Kidney epithelial cell (primary cell): Measurements from ENCODE around the genes ABCA13 and CDC14C.

DNA sequence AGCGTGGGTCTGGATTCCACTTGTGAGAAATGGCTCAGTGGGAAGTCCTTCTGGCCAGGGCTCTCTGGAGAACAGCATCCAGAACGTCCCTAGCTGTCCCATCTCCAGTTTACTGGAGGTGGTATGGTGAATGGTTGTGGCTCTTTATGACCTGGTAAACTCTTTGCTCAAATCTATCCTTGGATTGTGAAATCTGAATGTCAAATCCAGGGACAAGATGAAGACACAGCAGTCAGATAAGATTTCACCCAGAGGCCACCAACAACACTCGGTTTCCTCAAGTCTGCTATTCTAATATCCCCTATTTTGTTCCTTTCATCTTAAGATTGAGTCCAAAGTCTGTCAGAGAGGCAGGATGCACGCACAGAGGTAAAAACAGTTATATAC, 287.0 kb downstream of the TNS3 start:
- RAMPAGE, long total RNA = no peak
- RRBS = no CpG with 5 or more reads among the region's 4 CpGs

DNA sequence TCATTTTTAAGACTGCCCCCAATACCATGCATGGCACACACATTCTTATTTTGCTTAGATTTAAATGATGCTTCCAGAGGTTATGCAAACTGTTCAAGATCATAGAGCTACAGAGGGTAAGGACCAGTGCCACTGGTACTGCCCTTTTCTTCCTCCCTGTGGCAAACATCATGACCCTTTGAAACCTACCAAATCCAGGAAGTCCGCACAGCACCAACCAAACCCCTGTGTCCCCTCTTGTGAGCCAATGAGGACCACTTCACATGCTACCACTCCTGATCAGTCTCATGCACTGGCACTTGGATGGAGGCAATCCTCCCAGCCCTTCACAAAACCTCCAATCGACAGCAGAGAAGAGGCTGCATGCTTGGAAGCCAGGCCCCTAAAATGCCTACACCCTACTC, 248.0 kb downstream of the TNS3 start:
- RAMPAGE, long total RNA = no peak
- RRBS = no CpG with 5 or more reads among the region's 2 CpGs

DNA sequence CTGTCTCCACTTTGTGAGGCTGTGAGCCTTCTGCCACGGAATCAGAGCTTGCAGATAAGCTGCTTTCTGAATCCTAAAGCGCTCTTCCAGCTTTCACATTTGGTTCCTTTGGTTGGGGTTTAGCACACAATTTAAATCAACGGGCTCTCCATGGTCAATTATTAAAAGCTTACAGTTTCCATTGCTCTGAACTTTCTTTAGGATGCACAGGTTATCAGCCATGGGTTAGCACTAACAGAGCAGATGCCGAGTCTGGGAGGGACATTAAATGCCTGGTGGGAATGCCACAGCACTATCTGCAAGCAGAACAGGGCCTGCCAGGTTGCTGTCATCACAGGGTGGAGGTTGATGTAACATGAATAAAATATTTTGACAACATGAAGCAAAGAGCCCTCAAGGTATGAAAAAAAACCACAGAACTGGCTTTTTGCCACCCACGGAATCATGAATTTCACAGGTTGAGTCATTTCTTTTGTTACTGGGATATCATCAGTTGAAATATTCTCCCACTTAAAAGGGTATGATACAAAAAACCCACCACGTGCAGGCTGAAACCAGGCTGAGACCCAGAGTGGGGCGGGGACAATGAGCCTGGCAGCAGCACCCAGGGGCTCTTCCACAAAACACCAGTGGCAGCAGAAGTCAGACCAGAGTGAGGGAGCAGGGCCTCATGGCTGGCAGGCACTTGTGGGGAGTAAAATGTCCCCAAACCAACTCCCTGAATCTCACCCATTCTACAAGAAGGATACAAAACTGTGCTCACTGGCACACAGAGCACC, 220.2 kb downstream of the TNS3 start:
- RAMPAGE, long total RNA = no peak
- RRBS = no CpG with 5 or more reads among the region's 7 CpGs

- RAMPAGE, long total RNA = no peak
- RRBS = no CpG with 5 or more reads among the region's 17 CpGs
These were observed 99.8 kb downstream of the TNS3 start for GRCh38 chr7:47481879-47482663.

GRCh38 chr7:47485035-47485987, 96.6 kb downstream of the TNS3 start:
- RAMPAGE, long total RNA = no peak
- RRBS = no CpG with 5 or more reads among the region's 19 CpGs

GRCh38 chr7:47579383-47579755, 2.5 kb downstream of the TNS3 start:
- RAMPAGE, long total RNA = no peak
- RRBS = no CpG with 5 or more reads among the region's 4 CpGs

DNA sequence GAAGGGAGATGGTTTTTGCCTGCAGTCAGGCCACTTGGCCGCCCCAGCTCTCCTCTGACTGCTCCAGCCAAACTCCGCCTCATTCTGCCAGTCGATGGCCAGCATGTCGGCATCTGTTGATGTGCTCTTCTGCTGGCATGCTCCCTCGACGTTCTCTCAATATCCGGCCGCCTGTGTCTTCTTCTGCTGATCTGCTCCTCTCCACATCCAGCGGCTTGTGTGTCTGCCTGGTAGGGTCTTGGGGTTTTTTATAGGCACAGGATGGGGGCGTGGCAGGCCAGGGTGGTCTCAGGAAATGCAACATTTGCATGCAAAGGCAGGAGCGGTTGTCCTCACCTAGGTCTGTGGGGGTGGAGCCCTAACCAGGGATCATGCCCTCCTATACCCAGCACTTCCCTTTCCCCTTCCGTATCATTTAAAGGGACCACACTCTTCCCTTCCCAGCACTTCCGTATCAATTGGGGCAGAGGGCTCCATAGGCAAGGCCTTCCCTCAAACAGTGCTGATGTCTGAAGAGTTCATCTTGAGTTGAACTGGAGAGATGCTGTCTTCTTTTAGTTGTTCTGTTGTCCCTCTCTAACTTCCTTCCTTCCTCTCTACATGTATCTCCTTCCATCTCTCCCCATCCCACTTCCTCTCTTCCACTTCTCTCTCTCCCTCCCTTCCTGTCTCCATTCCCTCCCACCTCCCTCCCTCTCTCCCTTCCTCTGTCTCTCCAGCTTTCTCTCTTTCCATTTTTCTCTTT, 40.4 kb upstream of the TNS3 start:
- RAMPAGE, long total RNA = no peak
- RRBS = no CpG with 5 or more reads among the region's 13 CpGs

- RAMPAGE, long total RNA = no peak
- RRBS = 90% methylated on average over 2 of the region's 6 CpGs
These were observed at the start of gene ABCA13 for GRCh38 chr7:48170980-48171643. ABCA13 (plus strand) TSS chr7:48171458.

- RAMPAGE, long total RNA = no peak
- RRBS = no CpG with 5 or more reads among the region's 44 CpGs
These were observed 283.6 kb downstream of the ABCA13 start for GRCh38 chr7:48454761-48455391.

GRCh38 chr7:48924462-48924713, at the start of gene CDC14C:
CDC14C (plus strand) TSS chr7:48924547.
- RAMPAGE, long total RNA = no peak
- RRBS = no CpG with 5 or more reads among the region's 35 CpGs

DNA sequence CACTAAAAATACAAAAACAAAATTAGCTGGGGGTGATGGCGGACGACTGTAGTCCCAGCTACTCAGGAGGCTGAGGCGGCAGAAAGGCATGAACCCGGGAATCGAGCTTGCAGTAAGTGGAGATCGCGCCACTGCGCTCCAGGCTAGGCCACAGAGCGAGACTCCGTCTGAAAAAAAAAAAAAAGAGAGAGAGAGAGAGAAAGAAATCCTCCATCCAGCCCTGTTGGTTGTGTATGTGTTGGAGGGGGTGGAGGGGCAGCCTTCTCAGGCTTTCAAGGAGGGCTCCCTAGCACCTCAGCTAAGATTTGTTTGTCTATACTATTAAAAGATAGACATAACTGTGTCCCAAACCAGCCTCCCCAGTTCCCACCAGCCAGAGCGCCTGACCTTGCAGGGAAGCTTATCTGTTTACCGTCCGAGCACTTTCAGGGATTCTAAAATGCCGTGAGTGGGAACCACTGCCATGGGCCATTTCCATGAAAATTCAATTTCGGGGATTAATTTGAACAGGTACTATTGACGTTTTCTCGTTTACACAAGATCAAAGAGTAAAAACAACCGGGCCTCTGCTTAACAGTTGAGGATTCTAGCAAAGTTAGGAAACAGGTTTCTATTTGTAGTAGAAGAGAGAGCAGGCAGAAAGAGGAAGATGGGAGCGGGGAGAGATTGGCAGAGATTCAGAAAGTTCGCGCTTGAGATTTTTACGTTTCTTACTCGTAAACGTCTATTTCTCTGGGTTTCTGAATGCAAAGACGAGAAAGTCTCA, 800 bp upstream of the VWC2 start:
- RAMPAGE, long total RNA = no peak
- RRBS = no CpG with 5 or more reads among the region's 25 CpGs

DNA sequence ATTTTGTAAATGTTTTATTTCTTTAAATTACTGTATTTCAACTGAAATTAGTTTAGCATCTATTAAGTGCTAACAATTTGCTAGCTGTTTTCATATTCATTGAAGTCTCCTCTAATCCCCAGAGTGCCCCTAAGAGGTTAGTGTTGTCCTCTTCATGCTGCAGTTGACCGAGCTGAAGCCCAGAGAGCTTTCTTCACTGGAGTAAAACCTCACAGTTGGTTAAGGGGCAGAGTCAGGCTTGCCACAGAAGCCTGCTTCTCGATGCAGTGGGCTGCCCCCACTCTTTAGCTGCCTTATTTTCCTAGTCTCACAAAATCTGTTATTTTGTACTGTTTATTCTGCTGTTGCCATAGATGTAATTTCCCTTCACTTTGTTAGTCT, 53.6 kb downstream of the SPATA48 start:
- RAMPAGE, long total RNA = no peak
- RRBS = no CpG with 5 or more reads among the region's 2 CpGs

GRCh38 chr7:50182849-50183176, 87.1 kb downstream of the SPATA48 start:
- RAMPAGE, long total RNA = no peak
- RRBS = no CpG with 5 or more reads among the region's 3 CpGs

GRCh38 chr7:50204406-50205077, 100.0 kb upstream of the IKZF1 start:
- RAMPAGE, long total RNA = no peak
- RRBS = no CpG with 5 or more reads among the region's 6 CpGs

GRCh38 chr7:50314966-50315585, 10.6 kb downstream of the IKZF1 start:
- RAMPAGE, long total RNA = no peak
- RRBS = no CpG with 5 or more reads among the region's 9 CpGs

- RAMPAGE, long total RNA = no peak
- RRBS = no CpG with 5 or more reads among the region's 2 CpGs
These were observed 27.1 kb downstream of the IKZF1 start for GRCh38 chr7:50331391-50332158.

GRCh38 chr7:50402228-50403130, 47.7 kb downstream of the FIGNL1 start:
- RAMPAGE, long total RNA = no peak
- RRBS = no CpG with 5 or more reads among the region's 8 CpGs

- RAMPAGE, long total RNA = no peak
- RRBS = no CpG with 5 or more reads among the region's 23 CpGs
These were observed 94.9 kb upstream of the DDC start for GRCh38 chr7:50659910-50660616.

GRCh38 chr7:50673559-50674258, 108.5 kb upstream of the DDC start:
- RAMPAGE, long total RNA = no peak
- RRBS = no CpG with 5 or more reads among the region's 13 CpGs

GRCh38 chr7:50720869-50721686, 61.6 kb downstream of the GRB10 start:
- RAMPAGE, long total RNA = no peak
- RRBS = no CpG with 5 or more reads among the region's 18 CpGs